ENCODE measurements around a stretch of chr7.

GRCh38 chr7:112454187-112454454 lies 3.9 kb downstream of the IFRD1 start:
- PRO-cap = no peak
- RRBS = no CpG with 5 or more reads among the region's 4 CpGs

GRCh38 chr7:112475403-112475901 lies 5.3 kb upstream of the LSMEM1 start:
- PRO-cap = no peak
- RRBS = no CpG with 5 or more reads among the region's 3 CpGs

DNA sequence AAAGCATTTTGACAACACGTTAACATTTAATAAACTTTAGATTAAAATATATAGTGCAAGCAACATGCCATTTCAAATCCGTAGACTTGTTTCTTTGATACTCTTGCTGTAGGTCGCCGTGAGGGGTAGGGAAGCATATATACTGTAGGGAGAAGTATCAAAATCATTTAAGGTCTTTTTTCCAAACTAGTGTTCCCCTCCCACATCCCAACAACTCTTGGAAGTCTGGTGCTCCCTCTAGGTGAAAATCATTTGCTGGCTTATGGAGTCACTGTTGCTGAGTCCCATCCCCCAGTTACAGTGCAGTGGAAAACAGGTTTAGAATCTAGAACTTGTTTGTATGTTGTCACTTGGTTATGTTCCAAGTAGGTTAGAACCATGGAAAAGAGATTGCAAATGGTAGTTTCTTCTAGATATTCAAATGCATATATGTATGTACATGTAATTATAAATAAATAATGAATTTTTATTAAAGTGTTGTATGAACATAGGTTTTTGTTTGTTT lies 4.0 kb upstream of the LSMEM1 start:
- PRO-cap = no peak
- RRBS = no CpG with 5 or more reads among the region's 4 CpGs

DNA sequence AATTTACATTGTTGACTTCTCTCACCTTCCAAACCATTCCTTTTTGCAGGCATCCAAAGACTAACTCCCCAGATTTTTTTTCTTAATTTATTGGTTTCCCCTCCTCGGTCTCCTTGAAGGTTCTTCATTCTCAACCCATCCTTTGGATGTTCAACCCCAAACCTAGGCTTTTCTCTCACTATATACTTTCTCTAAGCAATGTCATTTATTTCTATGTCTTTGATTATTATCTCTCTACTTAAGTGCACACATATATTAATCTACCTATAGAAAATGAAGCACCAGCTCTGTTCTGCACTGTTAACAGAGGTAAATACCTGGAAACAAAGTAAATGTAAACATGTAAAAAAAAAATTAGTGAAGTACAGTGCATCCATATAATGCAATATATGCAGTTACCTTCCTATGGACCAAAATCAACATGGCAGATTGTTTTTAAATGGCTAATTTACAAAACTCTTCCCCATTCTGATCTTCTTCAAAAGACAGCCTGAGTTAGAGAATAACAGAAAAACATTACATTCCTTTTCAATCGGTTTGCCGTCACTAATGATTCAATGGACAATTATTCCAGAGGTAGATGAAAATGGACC lies 2.0 kb downstream of the TMEM168 start:
- PRO-cap = no peak
- RRBS = no CpG with 5 or more reads among the region's 3 CpGs

GRCh38 chr7:113593033-113593488 lies 325.7 kb downstream of the PPP1R3A start:
- PRO-cap = no peak
- RRBS = no CpG with 5 or more reads among the region's 28 CpGs

- PRO-cap = no peak
- RRBS = no CpG with 5 or more reads among the region's 37 CpGs
These were observed 175.9 kb downstream of the PPP1R3A start for GRCh38 chr7:113742790-113743516.

GRCh38 chr7:114088072-114088699 lies 169.4 kb upstream of the PPP1R3A start:
- PRO-cap = no peak
- RRBS = no CpG with 5 or more reads among the region's 6 CpGs

DNA sequence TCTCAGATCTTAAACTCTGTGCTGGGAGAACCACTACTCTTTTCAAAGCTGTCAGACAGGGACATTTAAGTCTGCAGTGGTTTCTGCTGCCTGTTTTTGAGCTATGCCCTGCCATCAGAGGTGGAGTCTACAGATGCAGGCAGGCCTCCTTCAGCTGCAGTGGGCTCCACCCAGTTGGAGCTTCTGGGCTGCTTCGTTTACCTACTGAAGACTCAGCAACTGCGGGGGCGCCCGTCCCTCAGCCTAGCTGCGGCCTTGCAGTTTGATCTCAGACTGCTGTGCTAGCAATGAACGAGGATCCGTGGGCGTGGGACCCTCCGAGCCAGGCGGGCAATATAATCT lies 159.4 kb upstream of the FOXP2 start:
- PRO-cap = no peak
- RRBS = no CpG with 5 or more reads among the region's 10 CpGs

DNA sequence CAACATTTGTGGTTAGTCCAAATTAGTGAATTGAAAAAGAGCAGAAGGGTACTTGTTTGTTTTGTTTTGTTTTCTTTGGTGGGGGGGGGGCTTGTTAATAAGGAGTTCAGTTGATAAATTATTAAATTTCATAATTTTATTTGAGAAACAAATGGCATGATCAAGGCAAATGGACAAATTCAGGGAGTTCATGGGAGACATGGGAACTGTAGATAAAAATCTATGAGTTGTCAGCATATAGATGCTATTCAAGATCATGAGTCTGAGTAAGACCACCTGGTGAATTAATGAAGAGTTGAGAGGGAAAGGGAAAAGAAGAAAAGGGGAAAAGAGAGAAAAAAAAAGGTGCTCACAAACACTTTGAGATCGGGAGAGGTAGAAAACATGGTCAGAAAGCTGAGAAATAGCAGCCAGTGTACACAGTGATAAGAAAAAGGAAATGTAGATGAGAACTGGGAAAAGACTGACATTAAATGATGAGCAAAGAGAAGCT lies 95.0 kb downstream of the FOXP2 start:
- PRO-cap = no peak
- RRBS = no CpG with 5 or more reads among the region's 1 CpG

DNA sequence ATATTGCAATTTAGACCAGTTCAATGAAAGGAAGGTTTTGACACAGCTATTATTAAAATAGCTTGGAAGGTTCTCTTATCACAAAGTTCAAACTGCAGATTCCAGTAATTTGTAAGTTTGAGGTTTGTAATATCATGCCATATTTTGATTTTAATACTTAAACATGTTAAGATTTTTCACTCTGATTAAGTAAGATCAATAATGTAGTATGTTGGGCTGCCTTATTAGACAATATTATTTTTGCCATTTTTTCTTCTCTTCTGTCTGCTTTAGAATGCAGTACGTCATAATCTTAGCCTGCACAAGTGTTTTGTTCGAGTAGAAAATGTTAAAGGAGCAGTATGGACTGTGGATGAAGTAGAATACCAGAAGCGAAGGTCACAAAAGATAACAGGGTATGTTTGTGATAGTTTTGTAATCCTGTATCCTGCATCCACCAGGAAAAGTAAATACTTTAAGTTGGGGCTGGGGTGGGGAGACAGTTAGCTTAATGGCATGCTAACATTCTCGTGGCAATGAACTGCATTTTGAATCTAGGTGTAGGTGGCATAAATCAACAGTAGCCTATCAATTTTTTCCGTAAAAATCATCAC lies 247.3 kb downstream of the FOXP2 start:
- PRO-cap = no peak
- RRBS = no CpG with 5 or more reads among the region's 5 CpGs

DNA sequence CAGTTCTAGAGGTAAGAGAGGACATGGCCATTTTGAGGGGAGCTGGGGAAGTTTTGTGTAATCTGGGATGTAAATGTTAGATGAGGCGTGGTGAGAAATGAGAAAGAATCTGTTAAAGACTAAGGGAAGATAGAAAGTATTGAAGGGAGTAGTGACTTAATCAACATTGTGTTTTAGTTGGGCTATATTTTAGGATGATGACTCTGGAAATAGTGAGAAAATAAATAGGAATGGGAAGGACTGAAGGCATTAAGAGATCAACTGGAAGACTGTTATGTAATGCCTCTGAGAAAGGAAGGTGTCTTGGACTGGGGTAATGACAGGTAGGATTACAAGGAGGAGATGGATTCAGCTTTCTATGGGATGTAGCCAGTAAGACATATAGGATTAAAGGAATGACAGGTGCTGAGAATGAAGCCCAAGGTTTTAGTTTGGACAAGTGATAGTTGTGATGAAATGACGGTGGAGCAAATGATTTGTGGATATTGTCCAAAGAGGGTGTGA lies 28.1 kb downstream of the MDFIC start:
- PRO-cap = no peak
- RRBS = no CpG with 5 or more reads among the region's 2 CpGs

- PRO-cap = no peak
These were observed 143.1 kb downstream of the MDFIC start for GRCh38 chr7:115064909-115065381.

- PRO-cap = no peak
- RRBS = no CpG with 5 or more reads among the region's 3 CpGs
These were observed 195.2 kb downstream of the MDFIC start for GRCh38 chr7:115117067-115117455.

DNA sequence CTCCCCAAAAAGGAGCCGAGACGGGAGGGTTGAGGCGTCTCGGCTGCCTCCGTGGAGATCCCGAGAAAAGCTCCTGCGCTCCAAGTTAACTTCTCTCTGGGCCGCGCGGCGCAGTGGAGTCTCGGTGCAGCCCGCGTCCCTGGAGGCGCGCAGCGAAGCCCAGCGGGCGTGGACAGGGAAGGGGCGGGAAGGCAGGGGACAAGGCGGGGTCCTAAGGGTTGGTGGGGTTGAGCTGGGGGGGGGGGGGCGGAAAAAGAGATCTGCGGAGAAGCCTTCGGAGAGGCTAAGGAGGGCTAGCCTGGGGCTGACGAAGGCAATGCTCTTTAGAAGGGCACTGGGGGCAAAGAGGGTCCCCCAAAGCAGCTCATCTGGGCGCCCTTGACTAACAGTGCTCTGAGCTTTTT lies 553.1 kb downstream of the TFEC start:
- PRO-cap = no peak
- RRBS = no CpG with 5 or more reads among the region's 26 CpGs

- PRO-cap = no peak
- RRBS = no CpG with 5 or more reads among the region's 7 CpGs
These were observed 16.1 kb downstream of the TES start for GRCh38 chr7:116226335-116226964.

DNA sequence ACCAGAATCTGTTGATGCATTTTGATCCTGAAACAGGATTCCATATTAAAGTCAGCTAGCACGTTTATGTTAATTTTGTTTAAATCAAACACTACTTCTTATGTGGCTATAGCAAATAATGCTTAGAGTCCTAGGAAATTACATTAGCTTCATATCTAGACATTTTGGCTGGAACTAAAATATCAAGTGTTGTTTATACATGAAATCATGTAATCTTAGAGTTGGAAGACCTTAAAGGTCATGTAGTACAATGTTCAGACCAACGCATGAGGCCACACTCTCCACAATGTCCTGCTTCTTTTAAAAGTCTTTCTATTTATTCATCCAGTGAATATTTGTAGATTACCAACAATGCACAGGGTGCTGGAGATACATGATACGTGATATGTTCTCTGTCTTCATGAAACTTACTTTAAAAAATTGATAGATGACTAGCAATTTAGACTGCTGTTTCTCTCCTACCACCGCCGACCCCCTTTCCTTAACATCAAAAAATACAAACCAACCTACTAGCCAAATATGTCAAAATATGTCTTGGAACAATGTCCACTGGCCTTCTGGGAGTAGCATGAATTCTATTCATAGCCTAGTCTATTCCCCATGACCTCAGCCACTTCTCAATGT lies 59.7 kb upstream of the CAV2 start:
- PRO-cap = no peak
- RRBS = no CpG with 5 or more reads among the region's 5 CpGs

GRCh38 chr7:116527890-116528775 lies 3.3 kb downstream of the CAV1 start:
- PRO-cap = no peak
- RRBS = no CpG with 5 or more reads among the region's 3 CpGs

DNA sequence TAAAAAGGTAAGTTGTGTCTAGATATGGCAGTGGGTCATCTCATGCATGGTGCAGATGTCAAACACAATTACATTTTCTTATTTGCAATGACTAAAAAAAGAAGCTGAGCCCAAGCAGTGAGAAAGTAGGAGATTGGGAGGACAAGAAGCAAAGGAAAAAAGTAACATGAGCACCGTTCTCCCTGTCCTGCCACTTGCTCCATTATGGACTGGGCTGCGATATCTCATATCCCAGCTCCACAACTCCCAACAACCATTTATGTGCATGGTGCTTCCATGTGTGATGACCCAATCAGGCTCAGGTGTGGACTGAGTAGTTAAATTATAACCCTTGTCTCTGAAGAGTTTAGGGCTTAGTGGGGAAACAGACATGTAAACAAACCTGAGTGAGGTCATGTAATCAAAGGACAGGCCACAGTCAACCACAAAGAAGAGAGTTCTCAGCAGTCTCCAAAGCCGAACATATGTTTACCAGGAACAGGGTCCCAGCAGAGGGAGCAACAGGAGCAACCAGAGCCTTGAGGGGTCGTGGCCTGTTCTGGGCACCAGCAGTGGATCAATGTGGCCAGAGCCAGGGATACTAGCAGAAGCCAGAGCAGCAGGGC lies 11.3 kb downstream of the CAV1 start:
- PRO-cap = no peak
- RRBS = no CpG with 5 or more reads among the region's 4 CpGs

- PRO-cap = no peak
- RRBS = no CpG with 5 or more reads among the region's 7 CpGs
These were observed 35.6 kb downstream of the CAV1 start for GRCh38 chr7:116560012-116561169.

- PRO-cap = no peak
- RRBS = no CpG with 5 or more reads among the region's 12 CpGs
These were observed 1.1 kb downstream of the MET start for GRCh38 chr7:116673033-116673598.

All from Caco-2 (cell line).